HTERT-HM (cell line): ENCODE measurements around the genes ERVW-1, HEPACAM2, CALCR and PON2.

DNA sequence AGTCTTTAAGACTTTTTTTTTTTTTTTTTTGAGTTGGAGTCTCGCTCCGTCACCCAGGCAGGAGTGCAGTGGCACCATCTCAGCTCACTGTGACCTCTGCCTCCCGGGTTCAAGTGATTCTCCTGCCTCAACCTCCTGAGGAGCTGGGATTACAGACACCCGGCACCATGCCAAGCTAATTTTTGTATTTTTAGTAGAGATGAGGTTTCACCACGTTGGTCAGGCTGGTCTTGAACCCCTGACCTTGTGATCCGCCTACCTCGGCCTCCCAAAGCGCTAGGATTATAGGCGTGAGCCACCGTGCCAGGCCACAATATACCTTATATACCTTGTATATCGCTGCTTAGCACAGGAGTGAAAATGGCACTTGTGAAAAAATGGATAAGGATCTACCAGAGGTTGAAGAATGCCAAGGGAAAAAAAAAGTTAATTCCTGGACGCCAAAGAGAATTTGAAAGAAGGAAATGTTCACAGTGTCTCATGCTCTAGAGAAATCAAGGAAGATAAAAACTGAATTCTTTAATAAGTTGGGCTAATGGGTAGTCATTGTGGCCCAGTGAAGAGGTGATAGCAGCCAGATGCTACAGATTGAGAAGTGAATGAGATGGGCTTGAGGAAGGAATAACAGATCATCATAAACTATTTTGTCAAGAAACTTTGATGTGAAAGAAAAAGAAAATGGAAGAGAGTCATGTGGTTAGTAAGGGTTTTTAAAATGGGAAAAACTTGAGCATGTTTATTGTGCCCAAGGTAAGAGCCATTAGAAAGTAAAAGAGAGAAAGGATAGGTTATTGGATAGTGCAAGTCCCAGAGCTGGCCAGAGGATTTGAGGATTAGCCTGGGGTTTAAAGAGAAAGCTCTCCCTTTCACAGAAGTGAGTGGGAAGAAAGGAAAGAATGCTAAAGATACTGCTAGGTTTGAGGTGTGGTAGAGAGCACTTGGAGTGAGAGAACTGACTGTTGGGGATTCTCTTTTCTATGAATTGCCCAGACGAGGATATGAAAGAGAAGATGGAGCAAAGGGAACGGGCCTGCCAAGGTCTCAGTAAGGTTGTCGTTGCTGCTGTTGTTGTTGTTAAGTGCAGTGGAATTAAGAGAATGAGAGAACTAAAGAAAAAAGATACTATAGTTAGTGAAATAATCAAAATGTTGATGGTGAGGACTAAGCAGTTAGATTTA lies 98.5 kb upstream of the GATAD1 start:
- RRBS: no CpG with 5 or more reads among the region's 15 CpGs

DNA sequence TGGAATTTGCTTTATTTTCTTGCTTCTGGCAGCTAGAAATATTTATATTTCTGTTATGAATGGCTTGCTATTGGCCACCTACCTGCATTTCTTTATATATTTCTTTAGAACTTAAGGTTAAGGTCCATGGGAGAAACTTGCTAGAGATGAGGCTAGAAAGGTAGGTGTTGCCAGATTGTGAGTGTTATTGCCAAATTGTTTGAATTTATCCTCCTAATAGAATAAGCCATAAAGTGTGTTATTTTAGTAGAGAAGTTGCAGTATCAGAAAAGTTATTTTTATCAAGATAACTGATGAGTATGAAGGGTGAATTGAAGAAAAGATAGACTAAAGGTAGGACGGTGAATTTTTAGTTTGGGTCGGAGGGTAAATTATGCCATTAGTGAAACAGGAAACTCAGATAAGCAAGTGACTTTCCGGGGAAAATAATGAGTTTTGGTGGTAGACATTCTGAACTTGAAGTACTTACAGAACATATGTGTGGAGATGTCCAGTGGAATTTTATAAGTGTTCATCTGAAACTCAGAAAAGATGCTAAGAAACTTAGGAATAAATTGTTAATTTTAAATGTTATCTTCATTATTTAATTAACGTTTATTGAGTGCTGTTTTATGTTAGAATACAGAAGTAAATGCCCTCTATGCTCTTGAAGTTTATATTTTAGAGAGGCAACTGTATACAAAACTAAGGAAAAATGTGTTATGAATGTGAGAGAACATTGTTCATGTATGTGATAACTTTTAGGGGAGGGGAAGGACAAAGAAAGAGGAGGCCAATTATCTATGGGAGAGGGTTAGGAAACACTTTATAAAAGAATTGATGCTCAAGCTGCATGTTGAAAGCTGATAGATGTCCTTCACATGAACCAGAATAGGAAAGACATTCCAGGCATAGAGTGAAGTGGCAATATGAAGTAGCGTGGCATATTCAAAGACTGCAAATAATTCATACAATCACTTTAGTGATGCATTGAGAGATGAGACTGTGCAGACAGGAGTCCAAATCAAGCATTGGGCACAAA lies 82.5 kb upstream of the GATAD1 start:
- RRBS: no CpG with 5 or more reads among the region's 5 CpGs

DNA sequence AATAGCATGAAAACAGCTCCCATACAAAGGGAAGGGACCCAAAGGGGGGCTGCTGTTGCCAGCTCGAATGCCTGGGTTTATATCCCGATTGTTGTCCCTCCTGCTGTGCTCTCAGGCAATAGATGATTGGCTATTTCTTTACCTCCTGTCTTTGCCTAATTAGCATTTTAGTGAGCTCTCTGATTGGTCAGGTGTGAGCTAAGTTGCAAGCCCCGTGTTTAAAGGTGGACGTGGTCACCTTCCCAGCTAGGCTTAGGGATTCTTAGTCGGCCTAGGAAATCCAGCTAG lies at the start of gene ERVW-1:
TSS of gene ERVW-1 (minus strand) at position 54 of the 288 bp plus-strand sequence.
- RRBS: no CpG with 5 or more reads among the region's 5 CpGs

GRCh38 chr7:92798621-92799463 lies 37.5 kb downstream of the CDK6 start:
- RRBS: no CpG with 5 or more reads among the region's 4 CpGs

GRCh38 chr7:92808002-92808879 lies 28.1 kb downstream of the CDK6 start:
- RRBS: no CpG with 5 or more reads among the region's 3 CpGs

- RRBS: 2% methylated on average over 6 of the region's 38 CpGs
These were observed 3.6 kb downstream of the CDK6 start for GRCh38 chr7:92832779-92833236.

- RRBS: no CpG with 5 or more reads among the region's 81 CpGs
These were observed 2.9 kb downstream of the CDK6 start for GRCh38 chr7:92833237-92834016.

- RRBS: no CpG with 5 or more reads among the region's 4 CpGs
These were observed 1.3 kb downstream of the SAMD9L start for GRCh38 chr7:93146885-93147305.

- RRBS: no CpG with 5 or more reads among the region's 2 CpGs
These were observed 23.2 kb downstream of the HEPACAM2 start for GRCh38 chr7:93202856-93203589.

DNA sequence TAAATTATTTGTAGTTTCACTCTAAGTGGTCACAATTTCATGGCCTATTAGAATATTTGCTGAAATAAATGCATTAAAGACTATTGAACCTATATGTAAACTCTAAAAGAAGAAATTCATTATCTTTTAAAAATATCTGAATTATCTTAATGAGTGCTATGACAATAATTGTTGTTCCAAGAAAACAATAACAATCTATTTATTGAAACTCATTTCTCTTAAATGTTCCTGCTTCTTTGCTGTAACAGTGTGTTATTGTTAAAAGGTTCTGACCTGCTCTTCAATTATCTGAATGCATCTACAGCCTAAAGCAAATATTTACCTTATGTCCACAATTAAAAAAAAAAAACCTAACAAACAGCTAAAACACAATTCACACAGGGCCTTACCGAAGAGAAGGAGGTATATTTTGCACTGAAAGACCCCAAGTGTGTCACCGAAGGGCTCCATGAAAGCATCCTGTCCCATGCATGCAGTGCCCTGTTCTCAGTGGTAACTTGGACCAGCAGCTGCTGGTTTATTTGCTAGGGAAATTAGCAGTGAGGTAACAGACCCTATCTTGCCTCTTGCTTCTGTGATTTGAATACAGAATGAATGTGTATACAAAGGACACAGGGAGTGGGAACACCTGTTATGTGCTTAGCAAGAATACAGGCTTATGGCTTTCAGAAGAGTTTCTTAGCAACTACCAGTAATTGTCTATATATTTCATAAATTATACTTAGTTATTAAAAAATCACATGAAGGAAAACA lies at the start of gene HEPACAM2:
TSS of gene HEPACAM2 (minus strand) at position 491 of the 753 bp plus-strand sequence.
- RRBS: no CpG with 5 or more reads among the region's 2 CpGs

GRCh38 chr7:93574623-93575009 lies at the start of gene CALCR:
Gene CALCR, minus strand, starts transcription at chr7:93574724.
- RRBS: 1% methylated on average over 13 of the region's 25 CpGs

GRCh38 chr7:93766349-93766603 lies 124.3 kb downstream of the TFPI2 start:
- RRBS: no CpG with 5 or more reads among the region's 3 CpGs

- RRBS: no CpG with 5 or more reads among the region's 18 CpGs
These were observed 97.5 kb downstream of the TFPI2 start for GRCh38 chr7:93793152-93793430.

- RRBS: no CpG with 5 or more reads among the region's 1 CpG
These were observed 23.2 kb downstream of the GNG11 start for GRCh38 chr7:93944688-93945107.

GRCh38 chr7:94160781-94161169 lies 156.6 kb upstream of the BET1 start:
- RRBS: no CpG with 5 or more reads among the region's 3 CpGs

DNA sequence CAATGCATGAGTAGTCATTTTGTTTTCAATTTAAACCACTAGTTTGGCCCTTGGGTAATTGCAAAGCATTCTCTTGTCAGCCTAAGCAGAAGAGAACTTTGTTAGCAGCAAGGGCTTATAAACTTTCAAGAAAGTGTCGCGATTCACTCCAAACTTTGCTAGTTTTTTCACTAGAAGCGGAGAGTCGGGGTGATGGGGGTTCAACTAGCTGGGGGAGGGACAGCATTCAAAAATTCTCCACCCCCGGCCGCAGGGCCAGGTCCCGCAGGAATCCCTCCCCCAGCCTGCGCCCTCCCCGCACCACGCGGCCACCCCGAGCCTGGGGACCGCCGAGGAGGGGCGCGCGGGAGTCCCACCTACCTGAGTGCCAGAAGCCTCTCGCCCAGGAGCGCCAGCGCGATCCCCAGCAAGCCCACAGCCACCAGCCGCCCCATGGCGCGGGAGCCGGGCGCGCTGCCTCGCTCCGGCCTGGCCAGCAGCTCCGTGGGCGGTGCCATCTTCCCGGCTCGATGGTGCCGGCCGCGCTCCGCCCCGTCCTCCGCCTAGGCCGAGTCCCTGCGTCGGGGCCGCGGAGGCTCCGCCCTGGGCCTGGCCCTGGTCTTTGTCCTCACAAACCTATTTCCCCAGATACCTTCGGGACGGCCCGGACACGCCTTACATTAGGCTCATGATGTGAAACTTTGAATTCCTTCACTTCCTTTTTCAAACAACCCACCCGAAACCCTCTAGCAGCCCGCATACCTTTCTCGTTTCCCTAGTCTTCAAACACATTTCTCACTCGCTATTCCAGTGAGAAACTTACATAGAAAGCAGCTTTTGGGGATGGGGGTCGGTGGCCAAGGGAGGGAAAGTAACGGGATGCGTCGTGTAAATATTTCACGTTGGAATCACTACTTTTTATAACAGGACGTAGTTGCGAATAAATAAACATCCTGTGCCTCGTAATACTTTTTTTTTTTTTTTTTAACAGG lies at the start of gene PON2:
TSS of gene PON2 (minus strand) at position 511 of the 971 bp plus-strand sequence.
- RRBS: 0% methylated on average over 3 of the region's 61 CpGs

DNA sequence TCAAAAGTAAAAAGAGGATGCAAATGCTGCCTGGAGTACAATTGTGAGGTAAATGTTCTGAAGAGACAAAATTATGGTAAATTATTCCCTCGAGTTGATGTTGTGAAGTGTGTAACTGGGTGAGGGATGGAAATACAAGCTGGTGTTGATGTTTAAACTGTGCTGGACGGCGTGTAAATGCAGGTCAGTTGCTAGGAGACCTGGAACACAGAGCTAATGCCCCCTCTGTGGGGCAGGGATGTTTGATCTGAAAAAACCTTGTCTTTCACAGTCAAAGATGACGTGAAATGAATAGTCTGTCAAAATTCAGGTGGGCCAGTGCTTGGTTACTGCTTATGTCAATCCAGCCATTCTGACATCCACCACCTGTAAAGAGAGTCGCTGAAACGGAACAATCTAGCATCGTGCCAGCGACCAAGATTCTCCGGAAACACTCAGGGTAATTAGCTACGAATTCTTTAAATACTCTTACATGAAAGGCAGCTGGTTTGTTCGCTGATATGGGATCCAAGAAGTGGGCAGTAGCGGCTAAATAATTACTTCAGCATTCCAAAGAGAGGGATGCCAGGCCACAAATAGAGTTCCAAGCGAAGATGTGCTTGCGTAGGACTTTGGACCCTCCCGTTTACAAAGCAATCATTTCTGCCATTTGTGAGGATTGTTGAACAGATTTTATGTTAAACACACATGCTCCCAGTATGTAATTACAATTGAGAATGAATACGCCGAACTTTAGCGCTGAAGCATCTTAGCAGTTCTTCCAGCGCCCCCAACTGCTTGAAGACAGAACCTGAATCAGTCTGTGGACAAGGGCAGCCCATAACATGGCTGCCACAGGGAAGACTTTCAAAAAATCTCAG lies 7.4 kb upstream of the ASB4 start:
- RRBS: no CpG with 5 or more reads among the region's 19 CpGs

DNA sequence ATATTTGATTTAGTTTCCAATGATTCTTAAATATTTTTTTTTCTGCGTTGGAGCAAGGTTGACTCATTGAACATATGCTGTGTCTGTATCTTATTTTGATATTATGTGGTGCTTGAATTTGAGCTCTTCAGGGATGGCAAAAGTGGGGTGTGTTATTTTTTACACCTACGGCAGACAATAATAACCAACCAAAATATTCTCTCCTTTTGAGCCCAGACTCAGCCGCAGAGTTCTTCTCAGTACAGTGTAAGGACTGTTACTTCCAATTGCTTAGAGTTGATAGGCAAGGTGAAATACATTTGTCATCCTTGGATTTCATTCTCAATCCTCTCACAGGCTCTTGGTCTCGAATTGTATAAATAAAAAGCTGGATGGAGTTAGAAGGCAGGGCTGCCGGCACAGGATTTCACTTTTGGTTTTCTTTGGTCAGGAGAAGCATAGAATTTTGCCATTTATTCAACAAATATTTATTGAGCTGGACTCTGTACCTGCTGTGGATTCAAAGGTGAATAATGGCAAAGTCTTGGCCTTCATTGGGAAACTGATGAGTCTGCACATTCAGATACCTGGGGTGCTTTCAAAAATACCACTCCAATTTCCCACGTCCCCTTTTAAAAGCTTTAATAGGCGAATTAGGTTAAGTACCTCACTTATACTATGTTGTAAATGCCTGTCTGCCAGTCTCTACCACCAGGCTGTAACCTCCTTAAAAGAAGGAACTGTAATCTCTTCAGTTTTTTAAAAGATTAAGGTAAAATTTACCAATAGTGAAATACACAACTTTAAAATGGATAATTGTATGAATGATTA lies 49.7 kb downstream of the PDK4 start:
- RRBS: no CpG with 5 or more reads among the region's 7 CpGs

- RRBS: no CpG with 5 or more reads among the region's 2 CpGs
These were observed 1.8 kb downstream of the DYNC1I1 start for GRCh38 chr7:95774196-95774501.